Ishikawa (cell line): ENCODE measurements around the genes RNF149 and RFX8.

DNA sequence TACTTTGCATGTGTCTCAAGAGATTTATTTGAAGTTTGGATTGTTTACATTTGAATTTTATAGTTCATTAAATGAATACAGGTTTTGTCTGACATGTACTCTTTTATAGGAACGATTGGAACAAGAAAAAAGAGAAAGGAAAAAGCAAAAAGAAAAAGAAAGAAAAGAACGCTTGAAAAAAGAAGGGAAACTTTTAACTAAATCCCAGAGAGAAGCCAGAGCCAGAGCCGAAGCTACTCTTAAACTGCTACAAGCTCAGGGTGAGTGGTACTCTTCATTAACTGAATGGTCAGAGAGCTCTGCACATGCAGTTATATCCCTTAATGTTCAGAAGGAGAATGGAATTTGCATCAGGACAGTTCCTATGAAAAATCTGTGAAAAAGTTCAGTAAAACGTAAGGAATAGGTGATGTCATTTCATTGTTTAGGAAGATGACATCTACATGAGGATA, 27.0 kb downstream of the EIF5B start:
- RRBS, result no CpG with 5 or more reads among the region's 4 CpGs

DNA sequence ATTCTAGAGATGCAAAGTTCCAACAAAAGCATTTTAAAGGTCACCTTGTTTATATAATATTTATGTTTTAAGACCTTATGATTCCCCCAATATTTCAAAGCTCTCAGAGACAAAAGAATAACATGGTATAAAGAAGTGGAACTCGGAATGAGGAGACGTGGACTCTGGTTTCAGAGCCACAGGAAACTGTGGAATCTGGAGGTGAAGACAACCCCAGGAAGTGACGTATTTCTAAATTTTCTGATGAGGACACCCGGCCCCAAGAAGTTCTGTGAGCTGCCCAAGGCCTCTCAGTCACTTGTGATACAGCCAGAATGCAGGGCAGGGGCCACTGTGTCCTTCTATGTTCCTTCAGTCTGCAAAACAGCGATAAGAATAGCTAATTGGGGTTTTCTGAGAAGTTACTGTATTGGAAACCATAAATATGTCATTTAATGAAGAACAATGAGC, 281.7 kb upstream of the REV1 start:
- RRBS, result no CpG with 5 or more reads among the region's 5 CpGs

DNA sequence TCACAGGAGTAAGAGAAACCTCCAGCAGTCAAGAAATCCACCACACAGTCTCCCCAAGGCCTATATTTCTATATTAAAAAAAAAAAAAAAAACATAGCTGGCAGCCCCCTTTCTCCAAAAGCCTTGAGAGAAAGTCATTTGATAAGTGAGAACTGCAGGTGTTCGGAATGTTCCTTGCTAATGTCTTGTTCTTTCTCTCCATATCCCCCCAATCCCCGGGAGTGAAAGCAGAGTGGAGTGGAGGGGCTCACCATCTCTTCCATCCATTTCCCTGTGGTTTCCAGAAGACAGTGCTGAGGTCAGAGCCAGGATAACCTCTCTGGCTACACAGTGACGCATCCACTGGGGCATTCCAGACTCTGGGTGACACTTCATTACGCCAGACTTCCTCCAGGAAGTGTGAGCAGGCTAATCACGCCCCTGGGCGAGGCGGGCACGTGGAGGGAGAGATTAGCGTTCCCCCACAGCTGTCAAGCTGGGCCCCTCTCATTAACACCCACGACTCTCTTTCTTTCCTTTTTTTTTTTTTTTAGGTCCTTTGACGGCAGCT, 274.8 kb downstream of the AFF3 start:
- RRBS, result no CpG with 5 or more reads among the region's 11 CpGs

- RRBS, result no CpG with 5 or more reads among the region's 8 CpGs
Measured at GRCh38 chr2:99880619-99881233, 261.7 kb downstream of the AFF3 start.

DNA sequence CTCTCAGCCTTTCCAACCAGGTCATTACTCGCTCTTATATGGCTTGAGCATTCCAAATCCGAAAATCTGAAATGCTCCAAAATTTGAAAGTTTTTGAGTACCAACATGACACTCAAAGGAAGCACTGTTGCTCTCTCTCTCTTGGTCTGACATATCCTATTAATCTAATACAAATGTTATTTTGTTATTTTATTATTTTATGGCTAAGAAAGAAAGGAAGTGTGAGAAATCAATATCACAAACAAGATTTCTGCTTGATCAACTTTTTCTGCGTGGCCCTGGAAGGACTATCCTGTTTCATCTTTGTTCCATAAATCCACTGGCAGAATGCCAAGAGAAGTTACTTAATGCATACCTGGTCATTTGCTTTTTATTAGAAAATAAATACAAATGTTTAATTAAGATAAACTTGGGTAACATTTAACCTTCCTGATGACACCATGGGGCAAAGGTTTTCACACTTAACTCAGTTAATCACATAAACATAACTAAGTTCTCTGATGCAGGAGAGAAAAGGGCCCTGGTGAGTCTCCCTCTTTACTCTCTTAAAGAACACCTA, 203.4 kb downstream of the AFF3 start:
- RRBS, result no CpG with 5 or more reads among the region's 3 CpGs

DNA sequence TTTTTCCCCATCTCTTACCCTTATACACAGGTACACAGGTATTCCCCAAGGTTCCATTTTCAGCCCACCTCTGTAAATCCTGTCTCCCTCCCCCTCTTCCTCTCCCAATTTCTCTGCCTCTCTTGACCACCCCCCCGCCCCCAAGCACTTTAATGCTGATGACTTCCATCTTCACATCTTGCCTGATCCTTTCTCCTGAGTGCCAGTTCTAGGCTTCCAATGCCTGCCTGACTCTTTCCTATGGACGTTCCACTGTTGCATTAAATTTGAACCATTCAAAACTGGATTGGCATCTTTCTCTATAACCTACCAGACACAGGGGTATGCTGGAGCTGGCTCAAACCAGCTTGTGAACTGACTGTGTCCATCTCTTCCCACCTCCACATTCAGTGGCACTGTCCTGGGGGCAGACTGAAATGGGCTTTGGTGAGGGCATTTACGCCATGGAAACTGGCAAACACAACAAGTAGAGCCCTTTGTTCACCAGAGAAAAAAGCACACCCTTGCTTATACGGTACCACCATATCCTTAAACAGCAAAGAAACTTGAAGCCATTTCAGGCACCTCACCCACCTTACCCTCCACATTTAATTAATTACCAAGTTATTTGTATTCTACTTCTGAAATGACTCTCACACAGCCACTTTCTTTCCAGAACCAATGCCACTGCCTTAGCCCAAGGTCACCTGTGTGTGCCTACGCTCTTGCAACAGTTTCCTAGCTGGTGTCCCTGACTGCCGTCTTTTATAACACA, 175.1 kb downstream of the AFF3 start:
- RRBS, result no CpG with 5 or more reads among the region's 6 CpGs

DNA sequence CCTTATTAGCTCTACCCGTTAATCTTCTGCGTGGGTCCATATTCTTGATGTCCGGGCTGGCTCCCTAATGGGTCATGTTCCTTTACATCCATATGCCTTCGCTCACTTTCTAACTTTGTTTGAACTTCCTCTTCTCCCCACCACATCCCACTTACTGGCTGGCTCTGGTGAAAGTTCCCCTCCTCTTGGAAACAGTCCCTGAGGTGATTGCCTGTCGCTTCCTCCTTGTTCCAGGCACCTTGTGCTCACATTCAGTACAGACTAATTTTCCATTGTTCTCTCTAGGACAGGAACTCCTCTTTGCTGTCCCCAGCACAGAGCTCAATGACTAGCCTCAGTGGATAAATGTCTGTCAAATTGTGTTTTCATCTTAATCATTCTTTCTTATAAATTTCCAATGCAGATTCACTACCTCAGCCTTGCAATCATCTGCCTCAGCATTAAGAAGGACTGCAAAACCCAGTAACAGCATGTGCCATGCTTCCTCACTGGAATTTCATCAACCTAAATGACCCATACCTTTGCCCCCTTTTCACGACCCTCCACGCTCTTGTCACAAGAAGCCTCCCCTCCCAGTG, 102.7 kb downstream of the AFF3 start:
- RRBS, result no CpG with 5 or more reads among the region's 7 CpGs

GRCh38 chr2:100069797-100070547, 72.4 kb downstream of the AFF3 start:
- RRBS, result no CpG with 5 or more reads among the region's 6 CpGs

DNA sequence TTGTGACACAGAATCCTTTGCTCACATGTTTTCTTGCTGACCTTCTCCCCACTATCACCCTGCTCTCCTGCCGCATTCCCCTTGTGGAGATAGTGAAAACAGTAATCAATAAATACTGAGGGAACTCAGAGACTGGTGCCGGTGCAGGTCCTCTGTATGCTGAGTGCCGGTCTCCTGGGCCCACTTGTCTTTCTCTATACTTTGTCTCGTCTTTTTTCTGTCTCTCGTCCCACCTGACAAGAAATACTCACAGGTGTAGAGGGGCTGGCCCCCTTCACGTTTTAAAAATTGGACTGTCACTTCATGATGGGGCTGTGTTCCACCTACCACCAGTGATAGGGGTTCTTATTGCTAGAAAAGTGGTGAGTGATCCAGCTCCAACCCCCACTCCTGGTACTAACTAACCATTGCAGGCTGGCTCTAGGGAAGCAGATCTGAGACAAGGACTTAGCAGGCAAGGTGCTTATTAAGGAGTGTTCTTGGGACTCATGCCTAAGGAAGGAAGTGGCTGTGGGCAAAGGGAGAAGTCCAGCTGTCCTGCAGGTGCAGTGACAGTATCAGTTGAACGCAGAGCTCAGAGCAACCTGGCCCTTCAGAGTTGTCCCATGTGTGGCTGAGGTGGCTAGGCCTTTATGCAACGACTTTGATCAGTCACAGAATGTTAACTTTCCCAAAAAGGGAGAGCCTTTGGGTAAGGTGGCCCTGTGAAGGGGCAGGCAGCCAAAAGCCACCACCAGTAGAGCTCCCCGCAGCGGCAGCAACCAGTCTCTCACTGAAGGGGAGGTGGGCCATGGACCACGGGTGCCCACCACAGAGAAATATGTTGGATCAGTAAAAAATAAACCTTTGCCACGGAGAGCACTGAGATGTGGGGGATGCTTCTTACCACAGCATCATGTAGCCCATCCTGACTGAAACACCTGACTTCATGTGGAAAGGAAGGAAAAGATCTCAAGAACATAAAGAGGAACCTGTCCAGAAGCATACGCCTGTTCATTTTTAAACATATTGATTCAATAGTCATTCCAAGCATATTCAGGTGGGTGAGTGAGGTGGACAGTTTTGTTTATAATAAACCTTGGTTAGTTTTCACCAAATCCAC, 51.4 kb downstream of the LONRF2 start:
- RRBS, result no CpG with 5 or more reads among the region's 13 CpGs

DNA sequence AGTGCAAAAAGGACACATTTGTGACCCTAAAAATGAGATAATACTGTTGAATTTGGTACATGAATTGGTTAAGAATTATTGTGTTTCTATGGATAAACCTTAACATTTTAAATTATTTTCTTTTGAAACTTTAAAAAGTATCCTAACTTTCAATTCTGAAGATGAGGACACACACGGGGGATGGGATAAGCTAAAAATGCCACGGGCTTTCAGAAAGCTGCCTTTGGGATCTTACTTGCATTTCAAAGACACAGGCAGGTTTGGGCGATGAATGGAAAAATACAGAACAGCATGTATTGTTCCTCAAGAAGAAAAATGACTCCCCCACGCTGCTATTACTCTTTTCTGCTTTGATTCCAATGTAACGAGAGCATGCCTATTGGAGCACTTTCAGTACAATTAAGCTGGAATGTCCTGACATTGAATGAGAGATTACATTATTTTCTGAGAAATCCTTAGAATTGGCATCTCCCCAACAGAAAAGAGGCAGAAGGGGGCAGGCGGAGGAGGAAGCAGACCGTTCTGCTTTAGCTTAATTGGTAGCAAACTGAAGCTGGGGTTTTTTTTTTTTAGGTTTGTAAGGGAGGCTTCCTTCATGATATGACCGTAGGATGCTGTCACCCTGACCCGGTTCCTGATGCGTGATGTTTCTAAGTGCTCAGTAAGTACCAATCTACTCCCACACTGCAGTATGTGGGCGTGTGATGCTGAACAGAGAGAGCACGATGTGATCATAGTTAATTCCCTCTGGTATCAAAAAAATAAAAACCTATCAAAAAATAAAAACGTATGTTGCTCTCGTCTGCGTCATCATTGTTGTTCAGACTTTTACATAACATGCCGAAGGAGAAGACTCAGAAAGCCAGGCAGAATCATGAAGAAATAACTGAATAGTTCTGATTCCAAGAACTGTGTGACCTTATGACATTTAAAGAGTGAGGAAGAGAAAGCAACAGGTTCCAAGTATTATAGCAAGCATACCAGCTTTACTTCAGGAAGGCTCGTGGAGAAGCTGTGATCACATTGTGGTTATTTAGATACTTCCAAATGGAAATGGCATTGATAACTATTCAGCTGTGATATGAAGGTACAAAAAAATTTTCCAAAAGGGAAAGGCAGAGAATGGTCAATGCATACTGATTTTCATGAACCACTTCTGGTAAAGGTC, 40.6 kb downstream of the LONRF2 start:
- RRBS, result no CpG with 5 or more reads among the region's 17 CpGs

DNA sequence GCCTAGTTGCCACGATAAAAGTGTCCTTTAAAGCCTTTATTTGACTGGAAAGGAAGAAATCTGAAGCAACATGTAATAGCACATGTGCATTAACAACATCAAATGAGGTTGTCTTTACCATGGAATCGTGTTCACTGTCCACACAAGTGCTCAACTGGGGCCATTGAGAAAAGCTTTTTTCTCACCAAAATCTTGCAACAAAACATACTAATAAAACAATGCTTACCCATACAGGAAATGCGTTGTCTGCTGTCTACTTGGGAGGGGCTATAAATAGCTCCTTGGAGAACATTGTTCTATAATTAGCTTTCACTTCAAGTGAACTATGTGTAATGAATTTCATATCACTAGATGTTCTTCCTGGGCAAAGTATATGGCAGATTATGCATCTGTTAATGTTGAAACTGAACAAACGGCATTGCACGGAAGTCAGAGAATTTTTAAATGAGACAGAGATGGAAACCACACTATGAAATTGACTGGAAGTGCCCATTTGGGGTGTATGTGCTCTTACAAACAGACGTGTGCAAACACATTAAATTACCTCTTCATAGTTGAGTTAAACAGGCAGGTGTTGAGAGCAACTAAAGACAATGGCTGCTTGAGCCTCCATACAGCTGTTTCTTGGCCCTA, 6.4 kb upstream of the NPAS2 start:
- RRBS, result no CpG with 5 or more reads among the region's 6 CpGs

GRCh38 chr2:100814372-100815020, 5.4 kb upstream of the NPAS2 start:
- RRBS, result no CpG with 5 or more reads among the region's 5 CpGs

GRCh38 chr2:100821561-100822003, 1.6 kb downstream of the NPAS2 start:
- RRBS, result no CpG with 5 or more reads among the region's 4 CpGs

GRCh38 chr2:100837230-100838011, 17.5 kb downstream of the NPAS2 start:
- RRBS, result no CpG with 5 or more reads among the region's 12 CpGs

- RRBS, result no CpG with 5 or more reads among the region's 6 CpGs
Measured at GRCh38 chr2:100876512-100876940, 56.6 kb downstream of the NPAS2 start.

- RRBS, result no CpG with 5 or more reads among the region's 12 CpGs
Measured at GRCh38 chr2:101007284-101008536, 5.6 kb downstream of the RPL31 start.

- RRBS, result no CpG with 5 or more reads among the region's 2 CpGs
Measured at GRCh38 chr2:101173818-101174397, 22.7 kb upstream of the TBC1D8 start.

DNA sequence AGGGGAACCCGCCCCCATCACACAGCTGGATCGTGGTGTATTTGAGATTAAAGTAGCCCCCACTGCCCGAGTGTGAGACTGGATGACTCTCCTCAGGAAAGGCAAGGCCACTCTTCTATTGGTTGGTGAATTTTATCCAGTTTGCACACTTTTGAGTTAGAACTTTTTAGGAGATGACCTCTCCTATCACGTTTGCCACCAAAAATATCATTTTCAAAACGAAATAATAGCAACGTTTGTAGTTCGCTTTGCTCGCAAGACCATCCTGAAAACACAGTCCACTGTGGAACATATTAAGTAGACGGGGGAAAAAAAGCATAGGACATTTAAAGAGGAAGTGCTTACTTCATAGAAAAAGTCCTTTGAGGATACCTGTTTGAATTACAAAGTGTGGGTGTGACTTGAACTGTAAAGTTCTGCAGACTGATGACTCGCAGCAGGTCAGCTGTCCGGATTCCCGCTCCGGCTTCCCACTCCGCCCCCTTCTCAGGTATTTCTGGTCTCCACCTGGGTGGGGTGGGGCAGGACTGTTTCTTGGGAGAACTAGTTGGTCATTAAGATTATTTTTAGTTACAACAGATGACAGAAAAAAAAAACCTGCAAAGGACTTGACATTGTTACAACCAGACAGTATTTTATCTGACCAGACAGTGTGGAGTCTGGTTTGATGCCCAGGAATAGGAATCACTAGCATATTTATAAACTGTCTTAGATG, 13.2 kb downstream of the CNOT11 start:
- RRBS, result no CpG with 5 or more reads among the region's 14 CpGs

DNA sequence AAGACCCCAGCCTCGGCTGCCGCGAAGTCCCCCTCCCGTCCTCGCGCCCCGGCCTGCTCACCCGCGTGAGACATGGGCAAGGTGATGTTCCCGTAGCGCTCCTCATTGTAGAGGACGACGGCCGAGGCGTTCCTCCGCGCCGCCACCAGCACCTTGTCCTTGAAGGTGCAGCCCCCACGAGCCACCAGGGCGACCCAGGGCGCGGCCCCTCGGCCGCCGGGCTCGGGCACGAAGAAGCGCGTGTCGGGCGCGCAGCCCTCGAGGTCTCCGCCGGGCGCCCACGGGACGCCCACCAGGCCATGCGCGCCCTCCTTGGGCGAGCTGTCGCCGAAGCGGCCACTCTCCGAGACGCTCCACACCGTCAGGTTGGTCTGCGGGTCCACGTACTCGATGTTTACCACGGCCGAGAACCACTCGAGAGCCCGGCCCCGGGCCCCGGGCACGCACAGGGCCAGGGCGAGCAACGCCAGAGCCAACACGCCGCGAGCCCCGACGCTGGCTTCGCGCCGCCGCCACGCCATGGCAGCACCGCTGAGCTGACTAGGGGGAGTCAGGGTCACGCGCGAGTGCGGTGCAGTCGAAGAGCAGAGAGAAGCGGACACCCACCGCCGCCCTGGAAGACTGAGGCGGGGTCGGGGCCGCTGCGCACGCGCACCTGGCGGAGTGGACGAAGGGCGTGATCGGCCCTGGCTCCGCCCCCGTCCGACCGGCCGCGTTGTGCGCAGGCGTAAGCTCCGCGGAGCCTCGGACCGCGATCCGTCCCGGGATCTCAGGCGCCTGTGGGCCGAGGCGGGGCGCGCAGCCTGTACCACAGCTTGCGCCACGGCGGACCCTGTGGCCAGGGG, at the start of gene RNF149:
Gene RNF149 (minus strand): TSS at position 634 of the 845 bp plus-strand sequence.
- RRBS, result 2% methylated on average over 27 of the region's 111 CpGs

DNA sequence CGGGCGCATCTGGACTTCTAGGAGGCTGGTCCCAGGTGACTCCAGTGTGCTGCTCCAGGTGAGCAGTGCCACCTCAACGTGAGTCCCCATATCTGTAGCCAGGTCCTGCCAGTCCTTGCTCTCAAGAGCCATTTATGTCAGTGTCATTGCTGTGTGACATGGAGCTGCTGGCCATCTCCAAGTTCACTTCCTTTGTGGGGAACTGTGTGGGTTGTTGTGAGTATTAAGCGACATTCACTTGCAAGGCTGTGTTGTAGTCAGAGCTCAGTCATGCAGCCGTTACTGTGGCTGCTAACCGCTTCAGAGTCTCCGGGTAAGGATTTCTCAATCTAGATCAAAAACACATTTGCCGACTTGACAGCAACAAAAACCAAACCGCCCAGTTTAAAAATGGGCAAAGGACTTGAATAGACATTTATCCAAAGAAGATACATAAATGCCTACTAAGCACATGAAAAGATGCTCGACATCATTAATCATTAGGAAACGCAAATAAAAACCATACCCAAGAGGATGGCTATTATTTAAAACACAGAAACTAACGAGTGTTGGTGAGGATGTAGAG, at the start of gene RFX8:
Gene RFX8 (minus strand): TSS at position 196 of the 565 bp plus-strand sequence.
- RRBS, result no CpG with 5 or more reads among the region's 12 CpGs